REH cell (cell line): ENCODE measurements around a stretch of chr10.

DNA sequence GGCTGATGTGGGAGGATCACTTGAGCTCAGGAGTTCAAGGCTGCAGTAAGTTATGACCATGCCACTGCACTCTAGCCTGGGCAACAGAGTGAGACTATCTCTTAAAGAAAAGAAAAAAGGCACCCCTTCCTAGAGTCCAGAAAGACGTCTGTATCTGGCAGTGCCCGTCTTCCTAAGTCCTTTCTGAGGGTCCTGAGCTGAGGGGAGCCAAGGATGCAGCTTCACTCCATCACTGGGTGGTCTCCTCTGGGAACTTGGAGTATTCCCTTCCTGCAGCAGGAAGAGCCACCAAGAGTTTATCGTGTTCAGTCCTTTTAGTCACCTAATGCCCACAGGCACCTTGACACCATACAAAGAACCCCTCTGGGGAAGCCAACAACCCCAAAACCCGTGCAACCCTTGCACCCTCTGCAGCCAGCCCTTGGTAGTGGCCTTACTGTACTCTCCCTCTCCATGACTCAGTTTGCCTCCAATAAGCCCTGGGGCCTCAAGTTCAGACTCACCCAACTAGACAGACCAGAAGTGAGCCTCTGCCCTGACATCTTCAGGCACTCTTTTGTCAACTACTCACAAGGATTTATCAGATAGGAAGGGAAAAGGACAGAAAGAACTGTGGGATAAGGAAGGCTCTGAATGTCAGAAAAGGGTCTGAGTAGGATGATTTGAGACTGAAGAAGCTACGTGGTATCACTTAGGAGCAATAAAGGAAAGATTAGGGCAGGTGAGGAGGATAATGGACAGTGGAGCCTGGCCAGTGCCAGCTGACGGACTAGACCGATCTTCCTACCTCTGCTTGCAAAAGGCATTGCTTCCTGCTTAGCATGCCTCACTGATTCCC is 30.9 kb downstream of the KCNMA1 start:
- PRO-cap, result no peak

DNA sequence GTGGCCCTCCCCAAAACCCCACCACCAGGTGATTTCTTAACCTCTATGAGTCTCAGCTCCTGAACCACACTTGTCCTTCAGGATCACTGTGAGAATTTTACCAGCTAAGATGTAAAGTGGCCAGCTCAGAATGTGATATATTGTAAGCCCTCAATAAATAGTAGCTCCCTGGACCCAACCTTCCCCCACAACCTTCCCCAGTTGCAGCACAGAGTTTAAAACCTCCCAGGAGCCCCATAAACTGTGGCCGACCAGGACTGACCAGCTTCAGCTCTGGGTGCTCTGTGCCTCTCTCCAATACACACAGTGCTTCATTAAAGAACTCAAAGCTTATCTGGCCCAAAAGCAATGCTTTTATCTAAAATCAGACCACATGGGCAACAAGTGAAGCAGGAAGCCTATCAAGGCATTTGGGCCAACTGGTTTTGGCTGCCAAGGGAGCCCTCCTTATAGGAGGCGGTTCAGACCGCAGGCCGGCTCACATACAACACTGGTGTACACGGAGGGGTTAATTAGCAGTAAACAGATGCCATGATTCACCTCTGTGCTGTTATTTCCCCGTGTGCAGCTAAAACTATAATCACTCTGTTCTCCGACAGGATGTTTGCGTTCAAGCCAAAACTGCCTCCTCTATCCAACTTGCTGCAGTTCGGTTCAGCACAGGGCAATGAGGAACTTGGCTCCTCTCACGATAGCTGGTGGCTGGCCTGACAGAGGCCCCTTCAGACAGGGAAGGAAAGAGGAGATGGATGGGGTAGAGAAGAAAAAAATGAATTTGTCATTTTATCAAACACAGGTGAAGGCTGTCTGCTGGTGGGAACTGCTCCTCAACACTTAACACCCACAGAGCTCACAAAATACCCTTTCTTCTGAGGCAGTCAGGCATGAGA is 24.3 kb downstream of the KCNMA1 start:
- PRO-cap, result no peak

DNA sequence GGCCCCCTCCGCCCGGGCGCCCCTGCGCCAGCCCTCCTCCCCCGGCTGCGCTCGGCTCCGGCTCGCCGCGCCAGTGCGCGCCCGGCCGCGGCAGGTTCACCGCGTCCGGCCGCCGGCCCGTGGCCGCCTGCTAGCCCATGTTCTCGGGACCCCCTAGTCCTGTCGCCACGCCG is 451 bp upstream of the KCNMA1 start:
- PRO-cap, result no peak

GRCh38 chr10:77859409-77859989 is 67.1 kb downstream of the DLG5 start:
- PRO-cap, result no peak

- PRO-cap, result no peak
Measured at GRCh38 chr10:77872109-77872774, 54.3 kb downstream of the DLG5 start.

DNA sequence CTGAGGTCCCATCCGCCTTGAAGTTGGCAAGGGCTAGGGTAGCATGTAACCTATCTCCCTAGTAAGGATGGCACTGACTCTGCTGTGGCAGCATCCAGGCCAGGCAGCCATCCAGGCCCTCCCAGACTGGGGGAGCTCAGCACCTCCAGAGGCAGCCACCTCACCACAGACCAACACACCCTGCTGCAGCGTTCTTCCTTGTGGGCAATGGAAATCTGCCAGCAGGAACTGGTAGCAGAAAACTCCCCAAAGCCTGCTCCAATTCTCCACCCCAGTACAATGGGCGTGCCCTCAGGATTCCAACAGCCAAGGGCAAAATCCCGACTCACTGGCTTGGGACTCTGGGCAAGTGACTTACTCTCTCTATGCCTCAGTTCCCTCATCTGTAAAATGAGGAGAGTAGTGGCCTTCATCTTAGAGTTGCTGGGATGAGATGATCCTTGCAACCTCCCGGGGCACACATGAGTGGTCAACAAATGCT is 27.4 kb downstream of the DLG5 start:
- PRO-cap, result no peak

DNA sequence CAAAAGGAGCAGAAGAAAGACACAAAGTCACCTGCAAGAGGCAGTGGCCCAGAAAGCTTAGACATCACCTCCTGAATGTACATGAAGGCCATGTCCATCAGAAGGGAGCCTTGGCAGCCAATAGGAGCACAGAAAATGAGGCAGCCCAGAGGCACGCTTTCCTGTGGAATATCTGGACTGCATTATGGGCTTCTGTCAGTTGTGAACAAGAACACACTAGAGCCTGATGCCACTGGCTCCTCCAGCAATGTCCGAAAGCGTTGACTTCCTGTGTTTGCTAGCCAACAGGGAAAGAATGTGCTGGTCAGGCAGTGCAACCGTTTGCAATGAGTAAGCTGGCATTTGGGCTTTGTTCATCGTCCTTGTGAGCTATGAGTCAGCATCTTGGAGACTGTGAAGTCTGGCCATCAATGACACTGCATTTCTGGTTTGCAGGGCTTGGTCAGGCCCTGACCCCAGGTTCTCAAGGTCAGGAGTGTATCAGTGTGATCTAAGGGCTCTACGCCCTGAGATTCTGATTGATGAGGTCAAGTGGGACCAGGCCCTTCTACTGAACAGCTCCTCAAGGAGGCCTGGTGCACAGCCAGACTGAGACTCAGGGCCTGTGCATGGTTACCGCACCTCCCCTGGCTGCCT is 222.4 kb downstream of the RPS24 start:
- PRO-cap, result no peak

GRCh38 chr10:78401943-78402413 is 368.3 kb downstream of the RPS24 start:
- PRO-cap, result no peak

DNA sequence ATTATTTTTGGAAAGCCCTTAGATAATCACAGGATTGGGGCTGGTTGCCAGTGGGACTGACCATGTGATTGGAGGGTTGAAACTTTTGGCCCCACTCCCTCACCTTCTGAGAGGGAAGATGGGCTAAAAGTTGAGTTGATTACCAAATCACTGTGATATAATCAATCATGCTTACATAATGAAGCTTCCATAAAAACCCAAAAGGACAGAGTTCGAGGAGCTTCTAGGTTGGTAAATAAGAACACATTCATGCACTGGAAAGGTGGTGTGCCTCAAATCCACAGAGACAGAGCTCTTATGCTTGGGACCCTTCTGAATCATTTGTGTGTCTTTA is 393.9 kb downstream of the RPS24 start:
- PRO-cap, result no peak

GRCh38 chr10:78551277-78551651 is 517.5 kb upstream of the ZMIZ1 start:
- PRO-cap, result no peak

DNA sequence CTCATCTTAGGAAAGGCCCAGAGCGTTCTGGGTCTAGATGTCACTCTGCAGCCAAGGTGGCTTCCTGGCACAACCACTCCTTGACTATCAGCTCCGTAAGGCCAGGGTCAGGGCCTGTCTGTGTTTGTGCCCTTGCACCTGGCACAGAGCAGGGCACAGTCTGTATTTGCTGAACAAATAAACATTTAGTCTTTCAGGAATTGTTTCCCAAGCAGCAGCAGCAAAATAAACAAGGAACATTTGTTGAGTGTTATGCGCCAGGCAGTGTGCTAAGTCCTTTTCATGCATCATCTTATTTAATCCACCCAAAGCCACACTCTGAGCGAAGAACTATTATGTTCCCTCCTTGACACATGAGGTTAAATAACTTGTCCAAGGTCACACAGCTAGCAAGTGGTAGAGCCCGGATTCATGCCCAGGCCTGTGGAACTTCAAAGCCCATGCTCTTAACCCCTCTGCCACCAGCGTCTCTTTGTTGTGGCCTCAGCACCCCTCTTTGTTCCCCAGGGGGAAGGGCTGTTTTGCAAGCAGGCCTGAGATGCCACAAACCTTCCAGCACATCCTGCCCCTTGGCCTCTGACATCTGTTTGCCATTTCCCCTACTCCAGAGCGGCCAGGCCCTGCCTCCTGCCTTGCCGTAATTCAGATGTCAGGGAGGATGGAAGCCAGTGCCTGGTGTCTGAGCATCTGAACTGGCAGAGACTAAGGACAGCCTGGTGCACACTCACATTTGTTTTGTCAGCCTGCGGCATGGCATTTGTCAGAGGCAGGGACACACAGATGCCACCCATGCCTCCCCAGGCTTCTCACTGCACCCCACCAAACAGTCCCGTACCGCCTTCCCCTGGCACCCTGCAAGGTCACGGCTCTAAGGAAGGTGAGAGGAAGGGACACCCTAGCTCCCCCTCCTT is 325.8 kb upstream of the ZMIZ1 start:
- PRO-cap, result no peak

DNA sequence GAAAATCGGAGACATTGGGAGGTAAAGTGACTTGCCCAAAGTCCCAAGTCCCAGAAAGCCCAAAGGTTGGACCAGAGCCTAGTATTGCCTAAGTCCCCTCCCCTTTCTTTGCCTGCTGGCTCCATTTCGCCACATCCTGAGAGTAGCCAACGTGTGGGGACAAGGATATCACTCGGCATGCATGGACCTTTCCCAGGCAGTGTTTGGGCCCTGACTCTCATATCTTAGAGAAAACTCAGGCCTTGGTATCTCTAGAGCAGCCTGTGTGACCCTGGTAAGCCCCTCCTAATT is 294.2 kb upstream of the ZMIZ1 start:
- PRO-cap, result no peak

DNA sequence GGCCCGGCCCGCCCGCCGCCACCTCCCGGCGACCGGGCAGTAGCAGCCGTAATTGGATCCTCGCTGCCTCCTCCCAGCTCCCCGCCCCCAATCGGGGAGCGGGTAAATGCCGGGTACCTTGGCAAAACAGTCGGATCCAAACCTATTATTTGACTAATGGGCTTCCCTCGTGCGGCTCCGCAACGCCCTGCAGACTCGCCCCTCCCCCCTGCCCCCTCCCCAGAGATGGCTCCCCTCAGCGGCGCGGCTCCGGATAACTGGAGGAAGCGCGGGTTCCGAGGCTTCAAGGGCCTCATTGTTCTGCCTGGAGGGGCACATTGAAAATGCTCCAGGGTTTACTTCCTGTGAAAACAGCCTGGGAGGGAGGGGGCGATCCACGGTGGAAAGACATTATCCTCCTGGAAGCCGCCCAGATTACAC is 94.8 kb upstream of the ZMIZ1 start:
- PRO-cap, result bidirectional peak, plus-strand start at position 254 of the sequence, minus-strand start at position 155 of the sequence

GRCh38 chr10:79059101-79059736 is 9.5 kb upstream of the ZMIZ1 start:
- PRO-cap, result no peak

- PRO-cap, result bidirectional peak, plus-strand start at chr10:79071334, minus-strand start at chr10:79071213
Measured at GRCh38 chr10:79071141-79071878, 2.5 kb downstream of the ZMIZ1 start.

GRCh38 chr10:79074516-79075412 is 6.0 kb downstream of the ZMIZ1 start:
- PRO-cap, result no peak

GRCh38 chr10:79077384-79078189 is 8.8 kb downstream of the ZMIZ1 start:
- PRO-cap, result no peak

DNA sequence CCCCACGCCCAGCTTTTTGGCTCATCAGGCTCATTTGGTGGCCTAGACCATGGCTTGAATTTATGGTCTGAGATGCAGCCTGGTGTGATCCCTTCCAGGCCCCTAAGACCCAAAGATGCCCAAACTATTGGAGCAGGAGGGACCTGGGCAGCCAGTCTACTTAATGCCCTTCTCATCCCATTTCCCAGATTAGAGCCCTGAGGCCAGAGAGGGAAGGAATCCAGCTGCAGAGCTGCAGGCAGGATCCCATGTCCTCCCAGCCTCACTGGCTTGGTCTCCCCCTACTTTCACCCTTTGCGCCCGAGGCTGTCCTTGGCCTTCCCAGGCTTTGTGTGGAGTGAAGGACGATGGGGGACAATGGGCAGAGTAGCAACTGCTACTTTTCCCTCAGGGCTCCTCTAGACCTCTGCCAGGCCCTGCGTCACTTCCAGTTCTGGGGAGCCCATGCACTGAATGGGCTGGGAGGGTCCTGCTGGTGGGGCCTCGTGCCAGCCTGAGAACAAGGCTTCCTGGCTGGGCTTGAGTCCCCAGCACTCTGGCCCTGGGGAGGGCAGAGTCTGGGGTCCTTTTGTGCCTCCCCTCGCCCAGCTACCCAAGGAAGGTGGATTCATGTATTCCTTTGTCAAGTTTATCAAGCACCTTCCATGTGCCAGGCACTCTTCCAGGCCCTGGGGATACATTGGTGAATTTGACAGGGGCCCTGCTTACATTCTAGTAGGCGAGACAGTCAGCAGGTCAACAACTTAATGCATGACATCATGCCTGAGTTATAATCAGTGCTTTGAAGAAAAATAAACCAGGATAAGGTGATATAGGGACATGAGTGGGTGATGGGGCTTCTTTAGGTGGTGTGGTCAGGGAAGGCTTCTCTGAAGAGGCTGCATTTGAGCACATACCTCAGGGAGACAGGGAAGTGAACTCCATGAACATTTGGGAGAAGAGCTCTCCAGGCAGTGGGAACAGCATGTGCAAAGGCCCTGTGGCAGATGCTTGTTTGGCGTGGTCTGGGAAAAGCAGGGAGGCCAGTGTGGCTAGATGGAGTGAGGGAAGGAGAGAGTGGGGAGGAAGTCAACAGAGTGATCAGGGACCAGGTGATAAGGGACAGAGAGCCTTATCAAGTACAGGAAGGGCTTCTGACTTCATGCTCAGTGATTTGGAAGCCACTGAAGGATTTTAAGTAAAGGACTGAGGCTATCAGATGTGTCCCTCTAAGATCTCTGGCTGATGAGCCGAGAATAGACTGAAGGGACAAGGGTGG is 14.0 kb downstream of the ZMIZ1 start:
- PRO-cap, result no peak

DNA sequence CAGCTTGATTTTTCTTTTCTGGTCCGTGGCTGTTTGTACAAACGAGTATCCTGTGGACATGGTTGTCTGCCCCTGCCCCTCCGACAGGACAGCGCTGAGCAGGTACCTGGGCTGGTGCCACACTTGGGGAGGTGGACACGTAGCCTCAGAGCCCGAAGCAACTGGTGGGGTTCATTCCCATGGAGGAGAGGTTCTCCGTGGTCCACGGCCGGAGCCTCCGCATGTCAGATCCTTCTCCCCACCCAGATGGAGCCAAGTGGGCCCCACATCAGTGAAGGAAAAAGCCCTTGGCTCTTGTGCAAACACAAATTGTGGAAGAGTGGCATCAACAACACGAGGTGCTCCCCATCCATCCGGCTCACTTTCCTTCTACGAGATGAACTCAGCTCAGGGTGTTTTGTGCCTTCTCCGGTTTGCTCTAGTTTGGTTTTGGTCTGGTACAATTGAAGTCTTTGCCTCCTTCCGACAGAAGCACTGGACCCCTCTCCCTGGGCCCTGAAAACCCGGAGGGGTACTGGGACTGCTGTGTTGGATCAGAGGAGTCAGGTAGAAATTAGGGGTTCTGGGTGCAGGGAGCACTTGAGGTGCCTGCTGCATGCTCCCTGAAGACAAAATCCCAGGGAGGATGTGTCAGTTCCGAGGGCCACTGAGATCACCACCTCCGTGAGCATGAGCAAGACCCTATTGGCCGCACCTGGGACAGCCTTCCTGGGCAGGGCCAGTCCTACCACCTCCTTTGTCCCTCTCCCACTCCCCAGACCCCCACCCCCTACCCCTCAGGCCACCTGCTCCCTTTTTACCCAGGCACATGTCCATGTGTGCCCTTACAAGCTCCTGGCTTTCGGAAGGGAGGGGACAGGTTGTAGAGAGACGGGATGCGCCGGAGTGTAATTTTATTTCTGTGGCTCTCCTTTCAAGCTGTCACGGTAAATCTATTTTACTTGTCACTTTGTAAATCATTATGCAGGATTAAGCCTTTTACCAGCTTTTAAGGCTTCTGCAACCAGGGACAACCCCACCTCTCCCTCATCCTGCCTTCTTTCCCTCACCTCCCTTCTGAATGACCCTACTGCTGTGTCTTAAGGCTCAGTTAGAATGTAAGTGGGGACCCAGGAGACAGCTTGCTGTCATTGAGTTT is 20.6 kb downstream of the ZMIZ1 start:
- PRO-cap, result no peak

GRCh38 chr10:79091339-79091854 is 22.6 kb downstream of the ZMIZ1 start:
- PRO-cap, result no peak